Cardiac ventricle fibroblast (primary cell): Measurements from ENCODE around the gene PLXNA4.

GRCh38 chr7:131545916-131546450 is 10.4 kb downstream of the PODXL start:
- RAMPAGE, long total RNA: no peak

DNA sequence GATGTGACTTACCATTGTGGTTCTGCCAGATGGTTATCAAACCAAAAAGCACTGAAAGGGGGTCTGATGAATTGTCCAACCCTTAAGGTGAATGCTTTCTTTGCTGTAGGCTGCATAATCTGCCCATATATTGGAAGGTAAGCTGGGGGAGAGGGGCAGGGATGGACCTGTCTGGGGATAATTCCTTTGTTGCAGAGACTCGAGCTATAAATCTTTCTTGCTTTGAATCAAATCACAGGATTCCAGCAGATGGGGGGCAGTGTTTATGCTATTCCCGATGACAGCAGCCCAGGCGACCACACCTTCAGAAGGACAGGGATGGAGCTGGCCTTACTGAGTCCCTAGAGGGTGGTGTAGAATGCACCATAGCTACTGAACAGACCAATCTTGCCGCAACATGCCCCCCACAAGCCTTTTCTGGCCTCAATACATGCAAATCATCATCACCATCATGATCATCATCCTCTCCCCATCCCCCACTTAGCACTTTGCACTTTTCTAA is 2.5 kb downstream of the PODXL start:
- RAMPAGE, long total RNA: no peak

DNA sequence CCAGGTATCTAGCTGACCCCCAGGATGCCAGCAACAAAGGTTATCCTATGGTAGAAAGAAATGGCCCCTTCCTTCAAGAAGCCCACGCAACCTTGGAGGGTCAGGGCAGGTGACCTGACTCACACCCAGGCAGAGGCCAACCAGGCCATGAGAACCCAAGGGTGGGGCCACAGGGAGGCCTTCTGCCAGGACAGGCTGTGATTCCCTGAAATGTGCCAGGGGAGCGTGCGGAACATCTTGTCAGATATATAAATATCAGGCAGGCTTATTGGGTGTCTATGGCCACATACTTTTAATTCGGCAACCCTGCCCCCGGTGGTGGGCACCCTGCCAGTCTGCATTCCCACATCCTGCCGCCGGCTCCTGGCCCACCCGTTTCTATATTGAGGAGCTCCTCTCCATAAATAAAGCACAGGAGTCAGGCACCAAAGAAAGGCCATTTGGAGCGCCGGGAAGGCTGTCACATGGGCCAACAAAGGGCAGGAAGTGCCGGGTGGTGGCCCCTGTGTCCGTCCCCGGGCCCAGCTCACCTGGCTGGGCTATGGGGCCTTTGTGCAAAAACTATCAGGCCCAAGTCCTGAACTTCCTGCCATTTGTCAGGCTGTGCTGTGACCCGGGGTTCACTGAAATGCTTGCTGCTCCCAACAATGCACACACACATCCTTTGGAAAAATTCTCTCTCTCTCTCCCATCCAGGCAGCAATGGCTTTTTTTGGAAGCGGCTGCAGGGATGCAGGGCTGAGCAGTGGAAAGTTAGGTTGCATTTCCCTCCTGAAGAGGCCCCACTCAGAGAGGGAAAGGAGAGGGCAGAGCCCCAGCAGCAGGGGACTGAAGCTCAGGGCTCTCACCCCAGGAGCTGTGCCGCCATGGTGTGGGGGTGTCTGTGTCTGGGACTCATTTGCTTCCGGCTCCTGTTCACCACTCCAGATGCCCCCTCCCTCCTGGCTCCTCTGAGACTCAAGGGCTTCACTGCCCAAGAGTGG is 25.0 kb upstream of the PODXL start:
- RAMPAGE, long total RNA: no peak

GRCh38 chr7:131604732-131605186 is 48.3 kb upstream of the PODXL start:
- RAMPAGE, long total RNA: no peak

DNA sequence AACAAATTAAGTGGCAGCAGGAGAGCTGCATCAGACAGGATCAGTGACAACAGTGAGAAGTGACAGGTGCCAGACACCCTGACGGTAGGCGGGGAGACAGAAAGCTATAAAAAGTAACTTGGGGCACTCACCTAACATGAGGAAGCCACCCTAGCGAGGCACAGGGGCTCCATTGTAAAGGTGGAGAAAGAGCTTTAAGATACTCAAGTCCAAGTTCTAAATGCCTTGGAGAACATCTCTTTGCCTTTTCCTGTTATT is 174.1 kb downstream of the PLXNA4 start:
- RAMPAGE, long total RNA: no peak

DNA sequence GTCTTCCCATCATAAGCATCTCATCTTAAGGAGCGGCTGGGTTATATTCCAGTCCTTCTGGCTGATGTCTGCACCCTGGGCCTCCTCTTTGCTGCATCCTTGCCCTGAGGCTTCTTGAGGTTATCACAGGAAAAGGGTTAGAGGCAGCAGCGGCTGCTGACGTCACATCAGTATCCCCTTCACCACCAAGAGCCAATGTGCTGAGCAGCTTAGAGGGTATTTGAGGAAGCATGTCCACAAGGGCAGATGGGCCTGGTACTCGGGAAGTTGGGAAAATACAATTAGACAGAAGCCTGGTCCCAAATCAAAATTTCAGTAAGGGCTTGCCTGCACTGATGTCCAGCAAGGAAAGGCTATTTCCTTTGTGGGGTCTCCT is 125.1 kb downstream of the PLXNA4 start:
- RAMPAGE, long total RNA: no peak

DNA sequence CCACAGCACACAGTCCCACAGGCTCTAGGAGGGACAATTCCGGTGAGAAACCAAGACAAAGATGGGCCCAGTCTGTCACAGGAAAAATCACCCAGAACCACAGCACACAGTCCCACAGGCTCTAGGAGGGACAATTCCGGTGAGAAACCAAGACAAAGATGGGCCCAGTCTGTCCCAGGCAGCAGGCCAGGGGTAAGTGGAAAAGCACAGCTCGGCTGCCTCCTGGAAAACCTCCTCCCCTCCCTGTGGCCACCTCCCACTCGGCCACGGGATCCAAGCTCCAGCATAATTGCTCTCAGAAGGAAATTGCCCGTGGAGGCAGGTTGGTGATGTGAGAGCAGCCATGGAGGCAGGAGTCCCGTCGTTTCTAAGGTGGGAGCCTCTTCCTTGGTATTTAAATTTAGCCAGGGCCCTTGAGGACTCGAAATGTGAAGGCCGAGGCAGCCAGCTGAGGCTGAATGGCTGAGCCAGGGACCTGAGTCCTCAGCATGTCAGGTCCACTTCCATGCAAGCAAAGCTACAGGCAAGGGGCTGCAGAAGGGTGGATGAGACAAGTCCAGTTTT is 95.7 kb downstream of the PLXNA4 start:
- RAMPAGE, long total RNA: no peak

- RAMPAGE, long total RNA: no peak
These were observed 68.1 kb downstream of the PLXNA4 start for GRCh38 chr7:132508016-132508767.

DNA sequence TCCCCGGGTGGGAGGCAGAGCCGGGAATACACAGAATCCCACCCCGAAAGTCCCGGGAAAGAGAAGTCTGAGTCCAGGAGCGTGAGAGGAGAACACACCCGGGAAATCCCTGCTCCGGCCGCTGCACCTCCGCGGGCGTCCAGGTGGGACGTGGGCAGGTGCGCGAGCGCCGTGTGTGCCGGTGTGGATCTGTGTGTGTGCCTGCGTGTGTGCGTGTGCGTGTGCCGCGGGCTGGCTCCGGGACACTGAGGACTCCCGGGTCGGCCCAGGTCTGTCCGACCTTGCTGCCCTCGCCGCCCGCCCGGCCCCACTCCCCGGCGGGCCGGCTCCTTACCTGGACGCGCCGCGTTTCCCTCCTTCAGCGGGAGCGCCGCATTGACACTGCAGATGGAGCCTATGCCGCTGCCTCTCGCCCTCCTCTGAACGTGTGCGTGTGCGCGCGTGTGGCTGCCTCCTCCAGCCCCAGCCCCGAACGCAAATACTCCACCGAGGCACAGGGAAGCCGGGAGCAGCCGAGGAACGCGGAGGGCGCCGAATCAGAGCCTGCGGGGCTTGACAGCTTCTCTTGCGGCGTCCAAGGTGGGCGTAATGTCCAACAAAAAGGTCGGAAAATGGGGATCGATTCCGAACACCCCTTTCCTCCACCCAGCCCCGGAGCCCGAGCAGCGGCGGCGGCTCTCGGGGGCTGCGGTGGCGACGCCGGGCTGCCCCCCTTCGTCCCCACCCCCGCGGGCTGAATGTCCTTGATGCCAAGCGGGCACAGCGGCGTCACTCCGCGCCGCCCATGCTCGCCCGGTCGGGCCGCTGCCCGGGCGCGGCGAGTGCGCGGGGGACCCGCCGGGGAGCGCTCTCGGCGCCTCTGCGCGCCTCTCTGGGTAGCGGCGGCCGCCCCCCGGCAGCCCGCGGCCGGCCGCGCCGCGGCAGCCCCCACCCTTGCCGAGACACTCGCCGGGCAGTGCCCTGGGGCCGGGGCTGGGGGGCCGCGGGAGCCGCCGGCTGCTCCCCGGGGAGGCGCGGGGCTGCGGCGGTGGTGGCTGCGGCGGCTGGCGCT is at the start of gene PLXNA4:
PLXNA4 (minus strand) TSS at position 383 of the 1,051 bp plus-strand sequence.
- RAMPAGE, long total RNA: no peak

GRCh38 chr7:133753967-133754377 is 373.2 kb upstream of the LRGUK start:
- RAMPAGE, long total RNA: no peak

DNA sequence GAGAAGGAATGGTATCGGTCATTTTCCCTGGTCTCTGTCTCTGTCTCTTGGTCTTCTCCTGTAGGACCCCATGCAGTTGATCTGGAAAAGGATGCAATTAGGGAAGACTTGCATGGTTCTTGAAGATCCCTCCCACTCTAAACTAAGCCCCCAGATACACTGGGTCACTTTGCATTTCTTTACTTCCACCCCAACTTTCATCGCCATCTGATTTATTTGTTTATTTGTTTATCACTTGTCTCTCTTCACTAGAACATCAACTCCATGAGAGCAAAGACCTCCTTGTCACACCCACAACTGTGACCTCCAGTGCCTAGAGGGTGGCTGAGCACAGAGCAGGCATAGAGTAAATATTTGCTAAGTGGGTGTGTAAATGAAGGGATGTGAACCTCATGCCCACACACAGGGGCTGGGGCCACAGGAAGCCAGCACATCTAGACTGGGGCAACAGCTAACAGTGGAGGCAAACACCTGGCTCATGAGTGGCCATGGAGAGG is 40.0 kb downstream of the AKR1B1 start:
- RAMPAGE, long total RNA: no peak

GRCh38 chr7:134432237-134433050 is 26.5 kb downstream of the AKR1B1 start:
- RAMPAGE, long total RNA: no peak

GRCh38 chr7:134445031-134445337 is 13.9 kb downstream of the AKR1B1 start:
- RAMPAGE, long total RNA: no peak

- RAMPAGE, long total RNA: no peak
These were observed 7.6 kb downstream of the AKR1B1 start for GRCh38 chr7:134451314-134451757.

- RAMPAGE, long total RNA: no peak
These were observed 7.2 kb downstream of the AKR1B1 start for GRCh38 chr7:134451758-134452075.

GRCh38 chr7:134510532-134511061 is 16.8 kb upstream of the AKR1B10 start:
- RAMPAGE, long total RNA: no peak

DNA sequence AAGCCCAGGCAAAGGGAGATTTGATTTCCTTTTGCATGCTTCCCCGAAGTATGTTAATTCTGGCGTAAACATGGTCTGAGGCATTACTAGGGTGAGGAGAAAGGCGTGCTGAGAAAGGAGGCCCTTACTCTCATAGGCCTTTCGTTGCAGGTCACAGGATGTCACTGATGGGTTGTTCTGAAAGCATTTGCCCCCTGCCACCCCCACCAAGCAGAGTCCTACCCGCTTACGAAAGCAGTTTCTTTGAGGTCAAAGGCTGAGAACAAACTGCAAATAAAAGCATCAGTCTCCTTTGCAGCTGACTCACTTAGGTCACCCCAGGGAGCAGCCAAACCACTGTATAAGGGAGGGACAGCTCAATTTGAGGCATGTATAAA is 57.1 kb downstream of the BPGM start:
- RAMPAGE, long total RNA: no peak

- RAMPAGE, long total RNA: no peak
These were observed 46.7 kb downstream of the CALD1 start for GRCh38 chr7:134826139-134826531.

DNA sequence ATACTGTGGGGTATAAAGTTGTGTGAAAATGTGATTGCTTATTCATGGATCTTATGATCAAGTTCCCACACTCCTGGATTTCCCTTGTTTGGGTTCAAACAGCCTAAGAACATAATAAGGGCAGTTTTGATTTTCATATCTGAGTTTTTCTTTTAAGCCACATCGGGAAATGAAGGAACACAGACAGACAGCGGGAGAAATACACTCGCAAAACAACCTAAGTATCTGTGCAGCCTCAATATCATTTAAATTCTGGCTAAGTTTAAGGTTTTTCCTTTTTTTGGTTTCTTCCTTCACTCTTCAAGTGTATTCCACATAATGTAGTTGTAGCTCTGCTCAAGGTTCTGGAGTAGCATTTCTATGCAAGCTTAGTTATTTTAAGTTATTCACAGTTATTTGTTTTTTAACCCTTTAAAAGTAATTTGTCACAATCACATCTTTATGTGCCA is 53.1 kb downstream of the CALD1 start:
- RAMPAGE, long total RNA: no peak

GRCh38 chr7:134939145-134939591 is 47.1 kb upstream of the AGBL3 start:
- RAMPAGE, long total RNA: no peak